Spleen (tissue), 7 donors: ENCODE results near the gene REV1.

DNA sequence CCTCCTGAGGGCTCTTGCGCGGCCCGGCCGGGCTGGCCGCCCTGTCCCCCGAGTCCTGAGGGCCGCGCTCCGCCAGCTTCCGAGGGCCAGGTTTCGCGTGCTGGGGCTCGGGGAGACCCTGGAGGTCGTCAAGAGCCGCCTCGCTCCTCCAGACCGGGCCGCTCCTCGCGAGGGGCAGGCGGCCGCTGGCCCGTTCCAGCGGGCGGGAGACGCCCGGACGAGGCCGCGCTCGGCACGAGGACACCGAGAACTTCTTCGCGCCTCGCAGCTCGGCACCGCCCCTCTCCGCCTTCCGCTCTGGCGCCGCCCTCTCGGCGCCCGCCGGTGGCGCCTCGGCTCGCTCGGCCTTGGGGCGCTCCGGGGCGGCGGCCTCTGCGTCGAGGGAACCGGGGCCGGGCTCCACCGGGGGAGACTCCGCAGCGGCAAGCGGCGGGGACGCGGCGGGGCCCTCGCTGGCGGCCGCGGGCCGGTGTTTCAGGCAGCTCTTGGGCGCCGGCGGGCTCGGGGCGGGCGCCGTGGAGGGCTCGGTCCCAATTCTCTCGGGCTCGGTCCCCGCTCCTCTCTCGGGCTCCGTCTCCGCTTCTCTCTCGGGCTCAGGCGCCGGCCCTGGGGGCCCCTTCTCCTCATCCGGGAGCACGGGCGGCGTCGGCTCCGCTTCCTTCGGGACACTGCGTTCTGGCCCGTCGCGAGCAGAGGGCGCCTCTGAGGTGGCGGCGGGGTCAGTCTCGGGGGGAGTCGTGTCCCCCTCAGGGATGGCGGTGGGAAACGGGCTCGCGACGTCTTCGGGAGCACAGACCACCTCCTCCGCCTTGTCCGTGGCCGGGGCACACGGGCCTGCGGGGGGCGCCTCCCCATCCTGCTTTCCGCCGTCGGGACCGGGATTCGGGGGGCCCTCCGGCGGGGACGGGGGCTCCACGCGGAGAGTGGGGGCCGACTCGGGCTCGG, 91.6 kb upstream of the MGAT4A start:
- PRO-cap, 4 experiments: peak in 4 of 4 experiments; most common plus-strand start position 749 of the sequence (in 3); most common minus-strand start position 667 of the sequence (in 4)
- RAMPAGE, long total RNA, 4 experiments: no peak in any of the 4 experiments

DNA sequence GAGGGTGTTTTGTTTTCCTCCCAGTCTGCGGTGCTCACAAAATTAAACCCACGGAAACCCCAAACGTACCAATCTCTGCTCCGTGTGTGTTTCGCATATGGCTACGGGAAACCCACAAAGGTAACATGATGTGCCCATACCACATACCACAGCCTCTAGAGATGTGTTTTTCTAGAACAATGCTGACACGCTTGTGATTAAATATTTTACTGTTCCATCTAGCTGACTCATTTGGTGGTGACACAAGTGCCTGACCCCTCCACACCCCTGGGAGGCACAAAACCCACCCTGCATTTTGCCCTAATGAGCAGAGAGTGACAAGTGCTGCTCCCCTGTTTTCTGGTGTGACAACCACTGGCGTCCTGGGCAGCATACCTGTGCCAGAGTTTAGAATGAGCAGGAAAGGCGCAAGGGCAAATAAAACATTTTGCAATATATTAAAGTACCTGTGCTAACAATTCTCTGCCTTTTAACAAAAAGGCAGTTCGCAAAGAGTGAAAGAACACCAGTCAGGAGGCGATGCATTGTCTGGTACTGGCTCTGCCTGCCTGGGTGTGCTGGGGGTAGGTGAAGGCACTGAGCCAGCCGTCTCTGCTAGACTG, 24.2 kb downstream of the CRACDL start:
- PRO-cap, 4 experiments: no peak in any of the 4 experiments
- RAMPAGE, long total RNA, 4 experiments: no peak in any of the 4 experiments

DNA sequence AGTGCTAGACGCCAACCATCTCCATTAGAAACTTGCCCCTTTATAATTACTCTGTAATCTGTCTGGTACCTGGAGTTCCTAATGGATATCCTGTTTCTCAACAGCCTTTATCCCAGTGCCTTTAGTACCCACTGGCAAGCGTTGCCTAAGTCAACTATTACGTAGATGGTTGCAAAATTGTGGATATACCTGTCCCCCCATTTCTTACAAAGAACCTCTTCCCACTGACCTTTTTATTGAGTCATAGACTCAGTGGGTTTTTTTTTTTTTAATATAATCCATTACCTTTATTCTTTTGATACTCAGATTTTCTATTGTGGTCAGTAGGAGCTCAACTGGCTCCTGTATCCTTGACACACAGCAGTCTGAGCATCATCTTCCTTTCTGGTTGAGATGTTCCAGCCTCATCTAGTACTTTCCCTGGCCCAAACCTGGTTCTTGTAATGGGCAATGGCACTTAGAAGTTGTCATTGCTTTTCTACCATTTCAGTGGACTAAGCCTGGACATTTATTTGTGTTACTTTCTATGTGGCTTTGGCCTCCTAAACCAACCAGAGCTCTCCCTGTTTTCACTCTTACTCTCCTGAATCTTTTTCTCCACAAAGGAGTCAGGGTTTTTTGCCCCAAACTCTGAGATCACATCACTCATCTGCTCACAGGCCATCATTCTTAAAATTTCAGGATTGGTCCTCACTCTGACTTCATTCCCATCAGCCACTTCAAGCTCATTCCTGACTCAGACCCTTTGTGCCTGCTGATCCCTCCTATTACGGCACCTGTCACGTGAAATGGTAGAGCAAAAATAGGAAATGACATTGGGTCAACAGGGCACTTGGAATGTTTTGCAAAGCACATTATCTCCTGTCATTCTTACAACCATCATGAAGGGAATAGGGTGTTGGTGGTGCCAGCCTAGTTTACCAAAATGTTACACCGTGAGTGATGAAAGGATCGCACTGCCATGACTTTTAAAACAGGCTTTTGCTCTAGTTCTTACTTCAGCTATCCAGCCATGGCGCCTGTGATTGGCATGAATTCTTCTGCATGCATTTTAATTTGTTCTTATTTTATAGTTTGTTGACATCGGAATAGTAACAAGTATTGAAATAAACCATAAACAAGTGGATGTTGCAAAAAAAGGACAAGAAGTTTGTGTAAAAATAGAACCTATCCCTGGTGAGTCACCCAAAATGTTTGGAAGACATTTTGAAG, 60.9 kb downstream of the EIF5B start:
- PRO-cap, 4 experiments: no peak in any of the 4 experiments
- RAMPAGE, long total RNA, 4 experiments: no peak in any of the 4 experiments

DNA sequence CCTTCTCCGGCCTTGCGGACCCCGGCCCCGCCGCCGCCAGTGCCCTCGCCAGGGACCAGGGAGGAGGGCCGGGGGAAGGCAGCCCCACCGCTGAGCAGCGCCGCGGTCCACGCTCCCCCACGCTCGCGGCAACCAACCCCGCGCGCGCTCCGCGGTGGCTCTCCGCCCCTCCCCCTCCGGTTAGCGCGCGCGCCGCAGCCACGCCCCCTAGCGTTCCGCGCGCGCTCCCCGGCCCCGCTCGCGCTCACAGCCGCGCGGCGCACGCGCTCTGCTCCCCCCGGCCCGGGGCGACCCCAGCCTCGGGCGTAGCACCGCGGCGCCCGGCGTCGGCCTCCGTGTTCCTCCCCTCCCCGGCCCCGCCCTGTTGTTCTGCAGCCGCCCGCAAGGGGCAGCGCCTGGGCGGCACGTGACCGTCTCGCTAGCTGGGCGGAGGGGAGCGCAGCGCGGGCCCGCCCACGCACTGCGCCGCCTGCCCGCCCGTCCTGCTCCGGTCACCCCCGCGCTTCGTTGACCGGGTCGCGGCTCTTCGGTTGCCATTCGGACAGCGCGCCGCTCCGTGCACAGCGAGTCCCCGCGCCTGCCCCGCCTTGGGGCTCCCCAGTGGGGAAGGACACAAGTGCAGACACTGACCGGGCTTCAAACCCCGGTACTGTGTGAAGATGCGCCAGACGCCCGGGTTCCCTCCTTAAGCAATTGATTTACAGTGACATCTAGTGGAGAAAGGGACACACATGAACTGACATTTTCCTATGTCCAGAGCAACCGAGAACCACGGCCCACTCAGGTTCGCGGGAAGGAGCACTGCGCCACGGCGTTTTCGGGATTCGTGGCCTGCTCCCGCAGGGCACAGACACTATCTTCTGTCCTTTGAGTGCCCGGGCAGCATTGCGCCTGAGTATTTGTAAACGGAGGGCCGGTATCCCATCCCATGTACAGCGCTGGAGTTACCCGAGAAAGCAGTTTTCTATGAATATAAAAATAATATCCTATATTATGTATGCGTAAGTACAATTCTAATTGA, at the start of gene REV1:
TSS of gene REV1 (minus strand) at position 161 of the 1,021 bp plus-strand sequence.
- PRO-cap, 4 experiments: peak in 4 of 4 experiments; most common plus-strand start position 783 of the sequence (in 4); most common minus-strand start position 182 of the sequence (in 2)
- RAMPAGE, long total RNA, 4 experiments: no peak in any of the 4 experiments

- PRO-cap, 4 experiments: peak in 1 of 4 experiments; most common minus-strand start chr2:99594128 (in 1)
- RAMPAGE, long total RNA, 4 experiments: no peak in any of the 4 experiments
Measured at GRCh38 chr2:99593873-99594282, 104.1 kb upstream of the REV1 start.

GRCh38 chr2:99898225-99898849, 244.1 kb downstream of the AFF3 start:
- PRO-cap, 4 experiments: no peak in any of the 4 experiments
- RAMPAGE, long total RNA, 4 experiments: no peak in any of the 4 experiments

- PRO-cap, 4 experiments: no peak in any of the 4 experiments
- RAMPAGE, long total RNA, 4 experiments: no peak in any of the 4 experiments
Measured at GRCh38 chr2:99904643-99905496, 237.5 kb downstream of the AFF3 start.

GRCh38 chr2:99930302-99930746, 212.1 kb downstream of the AFF3 start:
- PRO-cap, 4 experiments: peak in 1 of 4 experiments; most common minus-strand start chr2:99930529 (in 1)
- RAMPAGE, long total RNA, 4 experiments: no peak in any of the 4 experiments

- PRO-cap, 4 experiments: no peak in any of the 4 experiments
- RAMPAGE, long total RNA, 4 experiments: no peak in any of the 4 experiments
Measured at GRCh38 chr2:99967159-99967912, 175.1 kb downstream of the AFF3 start.

GRCh38 chr2:100110523-100111394, 31.6 kb downstream of the AFF3 start:
- PRO-cap, 4 experiments: peak in 1 of 4 experiments; most common minus-strand start chr2:100110785 (in 1)
- RAMPAGE, long total RNA, 4 experiments: no peak in any of the 4 experiments

DNA sequence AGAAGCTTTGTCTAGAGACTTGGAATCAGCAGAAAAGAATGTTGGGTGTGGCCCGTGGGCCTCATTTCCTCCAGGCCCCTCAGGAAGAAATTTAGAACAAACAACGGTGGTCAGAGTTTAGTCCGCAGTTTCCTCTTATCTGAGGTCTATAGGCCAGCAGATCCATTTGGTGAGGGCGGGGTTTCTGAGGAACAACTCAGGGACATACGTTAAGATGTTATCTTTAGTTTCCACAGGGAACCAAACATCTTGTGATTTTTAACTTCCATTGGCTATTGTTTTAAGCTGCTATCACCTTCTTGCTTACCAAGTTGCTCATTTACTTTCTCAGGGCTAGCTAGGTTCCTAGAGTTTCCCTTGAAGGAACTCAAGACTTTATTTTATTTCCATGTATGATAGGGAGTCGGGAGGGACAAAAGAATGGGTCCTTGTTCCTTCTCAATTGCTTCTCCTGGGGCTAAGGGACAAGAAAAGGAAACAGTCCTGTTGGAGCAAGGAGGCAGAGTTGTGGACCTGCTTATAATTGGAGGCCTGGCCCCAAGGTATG, 51.1 kb upstream of the AFF3 start:
- PRO-cap, 4 experiments: no peak in any of the 4 experiments
- RAMPAGE, long total RNA, 4 experiments: no peak in any of the 4 experiments

DNA sequence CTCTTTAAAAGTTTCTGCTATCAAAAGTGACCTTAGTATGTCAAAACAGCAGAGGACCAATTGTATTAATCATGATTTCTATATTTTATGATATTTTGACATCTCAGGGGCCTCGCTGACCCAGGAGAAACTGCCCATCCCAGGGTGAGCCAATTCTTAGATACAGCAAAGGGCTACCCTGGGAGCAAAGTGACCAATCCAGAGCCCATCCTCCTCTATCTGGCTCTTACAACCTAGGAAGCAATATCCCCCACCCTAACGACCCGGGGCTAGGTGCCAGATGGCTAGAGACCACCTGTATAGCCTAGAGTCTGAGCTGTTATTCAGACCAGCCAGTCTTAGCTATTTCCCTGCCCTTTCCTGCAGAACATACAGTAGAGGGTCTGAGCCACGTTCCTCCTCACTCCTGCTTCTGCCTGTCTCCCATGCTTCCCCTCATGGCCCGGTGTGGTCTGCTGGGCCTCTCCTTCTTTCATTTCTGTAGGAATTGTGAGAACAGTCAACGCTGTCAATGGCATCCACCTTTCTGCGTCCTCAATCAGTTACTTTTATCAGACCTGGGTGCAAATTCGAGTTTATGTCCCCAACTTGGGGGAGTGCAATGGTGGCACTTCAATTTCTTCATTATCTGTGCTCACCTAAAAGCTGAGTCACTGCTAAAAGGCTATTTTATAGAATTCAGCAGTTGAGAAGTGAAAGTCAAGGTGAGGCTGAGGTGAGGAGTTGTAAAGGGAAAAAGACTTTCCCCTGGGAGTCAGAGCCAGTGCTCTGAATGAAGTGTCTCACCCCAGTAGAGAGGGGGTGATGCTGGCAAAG, 42.6 kb downstream of the LONRF2 start:
- PRO-cap, 4 experiments: no peak in any of the 4 experiments
- RAMPAGE, long total RNA, 4 experiments: no peak in any of the 4 experiments

- PRO-cap, 4 experiments: no peak in any of the 4 experiments
- RAMPAGE, long total RNA, 4 experiments: no peak in any of the 4 experiments
Measured at GRCh38 chr2:100281327-100282494, 40.6 kb downstream of the LONRF2 start.

GRCh38 chr2:100291774-100292705, 30.3 kb downstream of the LONRF2 start:
- PRO-cap, 4 experiments: no peak in any of the 4 experiments
- RAMPAGE, long total RNA, 4 experiments: no peak in any of the 4 experiments

DNA sequence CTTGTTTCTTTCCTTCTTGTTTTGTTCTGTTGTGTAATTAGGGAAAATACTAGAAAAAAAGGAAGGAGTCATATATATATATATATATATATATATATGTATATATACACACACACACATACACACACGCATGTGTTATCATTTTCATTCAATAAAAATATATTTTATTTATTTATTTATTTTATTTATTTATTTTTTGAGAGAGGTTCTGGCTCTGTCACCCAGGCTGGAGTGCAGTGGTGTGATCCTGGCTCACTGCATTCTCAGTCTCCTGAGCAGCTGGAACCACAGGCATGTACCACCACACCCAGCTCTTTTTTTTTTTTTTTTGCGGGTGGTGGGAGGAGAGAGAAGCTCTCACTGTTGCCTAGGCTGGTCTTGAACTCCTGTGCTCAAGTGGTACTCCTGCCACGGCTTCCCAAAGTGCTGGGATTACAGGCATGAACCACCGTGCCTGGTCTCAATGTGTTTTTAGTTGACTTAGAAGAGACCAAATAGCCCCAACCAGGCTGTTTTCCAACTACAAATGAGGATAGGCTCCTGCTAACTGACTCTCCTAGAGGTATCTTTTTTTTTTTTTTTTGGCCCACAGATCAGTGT, 80.6 kb downstream of the PDCL3 start:
- PRO-cap, 4 experiments: peak in 1 of 4 experiments; most common plus-strand start position 319 of the sequence (in 1)
- RAMPAGE, long total RNA, 4 experiments: no peak in any of the 4 experiments

GRCh38 chr2:100813387-100814019, 6.4 kb upstream of the NPAS2 start:
- PRO-cap, 4 experiments: no peak in any of the 4 experiments
- RAMPAGE, long total RNA, 4 experiments: no peak in any of the 4 experiments

GRCh38 chr2:100837230-100838011, 17.5 kb downstream of the NPAS2 start:
- PRO-cap, 4 experiments: no peak in any of the 4 experiments
- RAMPAGE, long total RNA, 4 experiments: no peak in any of the 4 experiments

- PRO-cap, 4 experiments: no peak in any of the 4 experiments
- RAMPAGE, long total RNA, 4 experiments: no peak in any of the 4 experiments
Measured at GRCh38 chr2:100904492-100905029, 84.6 kb downstream of the NPAS2 start.

- PRO-cap, 4 experiments: peak in 4 of 4 experiments; most common plus-strand start chr2:100924902 (in 1); most common minus-strand start chr2:100924848 (in 3)
- RAMPAGE, long total RNA, 4 experiments: no peak in any of the 4 experiments
Measured at GRCh38 chr2:100924690-100925602, 77.1 kb upstream of the RPL31 start.

GRCh38 chr2:101002454-101003631, 754 bp downstream of the RPL31 start:
- PRO-cap, 4 experiments: no peak in any of the 4 experiments
- RAMPAGE, long total RNA, 4 experiments: no peak in any of the 4 experiments